ENCODE measurements around the genes HLA-A, RNF39, RPP21, GNL1 and MRPS18B.

DNA sequence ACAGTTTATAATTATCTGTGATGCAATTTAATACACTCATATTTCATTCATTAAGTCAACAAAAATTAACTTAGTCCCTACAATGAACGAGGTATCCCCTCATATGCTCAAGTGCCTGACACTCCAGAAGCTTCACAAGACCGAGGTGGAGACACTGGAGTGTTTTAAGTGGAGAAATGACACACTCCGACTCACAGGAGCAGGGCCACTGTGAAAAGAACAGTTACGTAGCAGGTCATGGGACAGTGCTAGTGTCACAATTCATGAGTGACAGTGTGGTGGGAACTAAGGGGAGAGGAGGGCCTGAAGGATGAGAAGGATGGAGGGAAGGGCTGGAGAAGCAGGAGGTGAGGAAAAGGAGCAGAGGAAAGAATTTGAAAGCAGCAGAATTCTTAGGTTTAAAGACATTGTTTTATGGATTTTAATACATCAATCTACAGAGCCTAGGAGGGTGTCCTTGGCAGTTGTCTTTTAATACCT, 1.3 kb upstream of the HLA-A start:
- PRO-cap = unidirectional peak, plus-strand start at position 323 of the sequence
- RAMPAGE, long total RNA, 4 experiments = no peak in any of the 4 experiments

DNA sequence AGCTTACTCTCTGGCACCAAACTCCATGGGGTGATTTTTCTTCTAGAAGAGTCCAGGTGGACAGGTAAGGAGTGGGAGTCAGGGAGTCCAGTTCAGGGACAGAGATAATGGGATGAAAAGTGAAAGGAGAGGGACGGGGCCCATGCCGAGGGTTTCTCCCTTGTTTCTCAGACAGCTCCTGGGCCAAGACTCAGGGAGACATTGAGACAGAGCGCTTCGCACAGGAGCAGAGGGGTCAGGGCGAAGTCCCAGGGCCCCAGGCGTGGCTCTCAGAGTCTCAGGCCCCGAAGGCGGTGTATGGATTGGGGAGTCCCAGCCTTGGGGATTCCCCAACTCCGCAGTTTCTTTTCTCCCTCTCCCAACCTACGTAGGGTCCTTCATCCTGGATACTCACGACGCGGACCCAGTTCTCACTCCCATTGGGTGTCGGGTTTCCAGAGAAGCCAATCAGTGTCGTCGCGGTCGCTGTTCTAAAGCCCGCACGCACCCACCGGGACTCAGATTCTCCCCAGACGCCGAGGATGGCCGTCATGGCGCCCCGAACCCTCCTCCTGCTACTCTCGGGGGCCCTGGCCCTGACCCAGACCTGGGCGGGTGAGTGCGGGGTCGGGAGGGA, at the start of gene HLA-A:
Gene HLA-A, plus strand, starts transcription at position 500 of the 616 bp plus-strand sequence.
- PRO-cap = bidirectional peak, plus-strand start at position 500 of the sequence, minus-strand start at position 349 of the sequence
- RAMPAGE, long total RNA, 4 experiments = start-site peak on the plus strand in 4 of 4 experiments, centred at positions 499 to 509 of the sequence, 213 to 606 reads per replicate

- PRO-cap = no peak
- RAMPAGE, long total RNA, 4 experiments = no peak in any of the 4 experiments
Measured at GRCh38 chr6:30075461-30076215, at the start of gene RNF39. Gene RNF39 (minus strand): TSS chr6:30075769.

DNA sequence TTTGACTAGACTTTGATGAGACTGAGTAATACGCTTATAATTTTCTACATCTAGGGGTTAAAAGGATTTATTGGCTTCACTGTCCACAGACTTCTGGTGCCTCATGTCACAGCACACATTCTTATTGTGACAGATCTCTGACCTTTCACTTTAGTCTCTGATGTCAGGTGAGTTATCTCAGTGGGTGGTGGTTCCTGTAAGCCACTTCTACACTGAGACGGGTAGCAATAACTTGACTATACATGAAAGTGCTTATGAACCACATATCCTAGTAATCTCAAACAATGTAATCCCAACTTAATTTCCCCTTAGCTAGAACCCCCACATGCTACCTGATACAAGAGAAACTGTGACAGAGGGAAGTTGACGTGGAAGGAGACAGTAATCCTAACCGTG, 6.7 kb upstream of the TRIM40 start:
- PRO-cap = no peak
- RAMPAGE, long total RNA, 4 experiments = no peak in any of the 4 experiments

GRCh38 chr6:30259040-30259485, 45.9 kb upstream of the TRIM26 start:
- PRO-cap = bidirectional peak, plus-strand start at chr6:30259562, minus-strand start at chr6:30259401
- RAMPAGE, long total RNA, 4 experiments = no peak in any of the 4 experiments

GRCh38 chr6:30288132-30288994, 38.4 kb upstream of the TRIM39 start:
- PRO-cap = no peak
- RAMPAGE, long total RNA, 4 experiments = no peak in any of the 4 experiments

DNA sequence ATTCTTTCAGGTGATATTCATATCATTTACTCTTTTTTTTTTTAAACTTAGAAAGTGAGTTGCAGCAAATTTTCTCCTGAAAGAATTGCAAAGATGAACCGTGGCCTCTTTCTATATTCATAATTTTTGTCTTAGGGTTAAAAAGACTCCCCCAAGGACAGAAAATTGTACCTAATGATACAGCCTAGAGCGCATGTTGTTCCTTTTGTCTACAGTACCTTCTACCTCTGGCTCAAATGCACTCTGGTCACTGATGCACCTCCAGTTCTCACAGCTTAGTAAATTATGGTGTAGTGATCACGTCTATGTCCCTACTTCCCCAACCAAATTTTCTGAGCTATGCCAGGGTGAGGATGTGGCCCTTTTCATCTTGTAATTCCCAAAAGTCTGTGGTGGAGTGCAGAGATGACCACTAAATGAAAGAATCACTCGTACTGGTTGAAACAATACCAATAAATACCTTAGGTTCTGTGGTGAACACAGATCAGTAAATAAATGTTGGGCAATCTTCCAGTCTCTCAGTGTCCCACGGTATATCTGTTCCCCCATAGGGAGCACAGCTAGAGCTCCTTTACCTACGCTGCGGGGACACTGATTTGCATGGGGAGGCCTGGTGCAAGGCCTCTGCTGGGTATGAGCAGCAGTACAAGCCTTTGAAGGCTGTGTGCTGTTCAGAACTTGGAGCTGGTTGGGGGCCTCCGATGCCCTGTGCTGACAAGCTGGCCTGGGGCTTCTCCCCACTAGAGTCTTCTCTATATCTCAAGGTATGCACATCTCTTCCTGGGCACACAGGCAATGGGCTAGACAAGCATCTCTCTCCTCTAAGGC, 20.6 kb upstream of the TRIM39 start:
- PRO-cap = no peak
- RAMPAGE, long total RNA, 4 experiments = no peak in any of the 4 experiments

- PRO-cap = no peak
- RAMPAGE, long total RNA, 4 experiments = no peak in any of the 4 experiments
Measured at GRCh38 chr6:30317345-30318198, 9.2 kb upstream of the TRIM39 start.

DNA sequence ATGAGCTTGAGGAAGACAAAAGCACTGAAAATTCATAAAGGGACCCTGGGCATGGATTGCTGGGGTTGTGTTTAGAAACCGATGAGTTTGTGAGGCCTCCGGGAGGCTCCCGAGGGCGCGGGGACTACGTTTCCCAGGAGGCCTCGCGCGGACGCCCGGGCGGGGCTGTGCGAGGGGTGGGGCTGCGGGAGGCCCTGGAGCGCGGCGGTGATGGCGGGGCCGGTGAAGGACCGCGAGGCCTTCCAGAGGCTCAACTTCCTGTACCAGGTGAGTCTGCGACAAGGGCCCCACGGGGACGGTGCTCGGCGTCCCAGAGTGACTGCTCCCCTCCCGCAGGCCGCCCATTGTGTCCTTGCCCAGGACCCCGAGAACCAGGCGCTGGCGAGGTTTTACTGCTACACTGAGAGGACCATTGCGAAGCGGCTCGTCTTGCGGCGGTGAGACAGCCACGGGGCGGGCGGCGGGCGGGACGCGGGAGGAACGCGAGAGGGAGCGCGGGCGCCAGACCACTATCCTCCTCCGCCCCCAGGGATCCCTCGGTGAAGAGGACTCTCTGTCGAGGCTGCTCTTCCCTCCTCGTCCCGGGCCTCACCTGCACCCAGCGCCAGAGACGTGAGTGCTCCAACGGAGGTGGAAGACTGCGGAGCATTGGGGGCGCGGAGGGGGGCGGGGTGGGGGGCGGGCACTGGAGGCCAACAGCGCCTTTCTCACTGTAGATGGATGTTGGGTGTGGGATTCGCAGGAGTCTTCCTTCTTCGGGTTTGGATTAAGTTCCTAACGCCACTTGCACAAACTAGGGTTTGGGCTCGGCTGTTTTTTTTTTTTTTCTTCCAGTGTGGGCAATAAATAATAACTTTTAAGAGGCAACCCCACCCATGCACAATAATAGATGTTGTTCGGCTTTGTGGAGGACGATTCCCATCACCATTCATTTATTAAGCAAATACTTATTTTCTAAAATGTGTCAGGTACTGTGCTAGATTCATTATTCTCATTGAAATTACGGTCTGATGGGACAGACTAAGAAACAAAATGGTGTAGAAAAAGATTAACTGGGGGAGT, at the start of gene RPP21:
Gene RPP21, plus strand, starts transcription at position 195 of the 1,062 bp plus-strand sequence.
- PRO-cap = unidirectional peak, plus-strand start at position 80 of the sequence; bidirectional peak, plus-strand start at position 197 of the sequence, minus-strand start at position 108 of the sequence; unidirectional peak, minus-strand start at position 623 of the sequence; unidirectional peak, minus-strand start at position 642 of the sequence
- RAMPAGE, long total RNA, 4 experiments = start-site peak on the plus strand in 4 of 4 experiments, centred at positions 197 to 227 of the sequence, 729 to 2,187 reads per replicate

DNA sequence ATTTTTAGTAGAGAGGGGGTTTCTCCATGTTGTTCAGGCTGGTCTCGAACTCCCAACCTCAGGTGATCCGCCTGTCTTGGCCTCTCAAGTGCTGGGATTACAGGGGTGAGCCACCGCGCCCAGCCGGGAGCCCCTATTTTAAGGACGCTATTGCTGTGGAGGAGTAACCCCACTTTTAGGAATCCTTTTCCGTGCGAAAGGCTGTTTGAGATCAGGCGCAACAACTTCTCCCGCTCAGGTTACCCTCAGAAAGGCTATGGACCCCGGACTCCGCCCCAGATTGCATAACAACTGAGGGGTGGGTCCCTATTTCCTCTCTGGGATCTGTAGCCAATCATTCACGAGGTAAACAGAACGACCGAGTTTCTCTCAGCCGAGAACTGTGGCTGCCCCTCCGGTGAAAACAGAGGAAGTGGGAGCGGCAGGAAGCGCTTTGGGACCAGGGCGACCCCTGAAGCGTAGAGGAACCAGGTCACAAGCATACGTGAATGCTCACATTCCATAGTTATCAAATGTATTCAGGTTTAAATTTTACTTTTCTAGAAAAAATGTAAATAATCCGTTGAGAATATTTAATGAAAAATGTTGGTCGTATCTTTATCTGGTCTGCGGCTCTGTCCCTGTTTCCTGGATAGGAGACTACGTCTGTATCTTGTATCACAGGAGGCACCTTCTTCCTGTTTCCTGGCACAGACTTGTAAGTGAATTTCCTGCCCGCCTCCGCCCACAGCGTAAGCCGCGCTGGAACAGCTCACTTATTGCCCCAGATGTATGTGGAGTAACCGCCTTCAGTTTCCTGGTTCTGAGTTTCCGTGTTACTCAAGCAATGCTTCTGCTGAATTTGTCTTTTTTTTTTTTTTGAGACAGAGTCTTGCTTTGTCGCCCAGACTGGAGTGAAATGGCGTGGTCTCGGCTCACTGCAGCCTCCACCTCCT, 26.9 kb downstream of the HLA-E start:
- PRO-cap = bidirectional peak, plus-strand start at position 397 of the sequence, minus-strand start at position 282 of the sequence
- RAMPAGE, long total RNA, 4 experiments = no peak in any of the 4 experiments

- PRO-cap = unidirectional peak, plus-strand start at chr6:30521411
- RAMPAGE, long total RNA, 4 experiments = no peak in any of the 4 experiments
Measured at GRCh38 chr6:30521070-30521658, 31.9 kb downstream of the HLA-E start.

GRCh38 chr6:30543670-30544337, 12.5 kb downstream of the GNL1 start:
- PRO-cap = no peak
- RAMPAGE, long total RNA, 4 experiments = no peak in any of the 4 experiments

GRCh38 chr6:30544518-30545323, 11.6 kb downstream of the GNL1 start:
- PRO-cap = no peak
- RAMPAGE, long total RNA, 4 experiments = no peak in any of the 4 experiments

DNA sequence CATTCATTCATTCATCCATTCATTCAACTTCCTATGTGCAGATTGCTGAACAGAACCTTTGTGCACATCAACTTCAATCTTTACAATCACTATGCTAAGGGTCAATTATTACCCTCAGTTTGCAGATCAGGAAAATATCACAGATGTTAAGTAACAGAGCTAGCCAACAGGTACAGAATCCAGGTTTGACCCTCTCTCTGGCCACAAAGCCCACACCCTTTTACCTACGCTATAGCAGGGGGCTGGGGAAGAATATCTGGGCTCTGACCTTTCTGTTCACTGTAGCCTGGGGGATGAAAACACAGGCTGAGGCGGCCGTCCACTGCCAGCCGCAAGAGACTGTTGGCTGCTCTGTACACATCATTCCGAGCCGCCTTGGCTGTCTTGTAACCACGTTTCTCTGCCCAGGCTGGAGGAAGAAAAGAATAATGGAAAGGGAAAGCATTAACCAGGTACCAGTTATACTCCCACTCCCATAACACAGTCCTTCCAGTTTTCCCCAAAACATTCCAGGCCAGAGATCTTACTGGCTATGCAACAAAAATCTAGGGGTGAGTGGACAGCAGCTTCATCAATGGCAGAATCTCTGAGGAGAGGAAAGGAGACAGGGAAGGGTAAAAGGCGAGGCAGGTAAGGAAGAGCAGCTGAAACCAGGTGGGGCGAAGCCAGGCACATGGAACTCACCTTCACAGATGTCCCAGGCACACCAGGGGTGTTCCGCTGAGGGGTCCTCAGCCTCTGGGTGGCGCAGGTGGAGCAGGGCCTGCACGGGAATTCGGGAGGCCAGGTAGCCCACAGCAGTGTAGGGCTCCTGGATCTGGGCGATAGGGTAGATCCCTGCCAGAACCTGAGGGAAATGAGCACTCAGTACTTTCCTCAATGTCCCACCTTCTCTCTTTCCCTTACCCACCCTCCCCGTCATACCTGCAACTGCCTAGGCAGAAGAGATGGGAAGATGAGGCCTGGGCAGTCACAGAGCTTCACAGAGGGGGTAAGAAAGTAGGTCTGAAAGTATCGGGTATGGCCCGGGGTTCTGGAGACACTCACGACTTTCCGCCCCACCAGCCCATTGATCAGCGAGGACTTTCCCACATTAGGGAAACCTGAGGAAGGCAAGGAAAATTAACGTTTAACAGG, 9.5 kb downstream of the GNL1 start:
- PRO-cap = no peak
- RAMPAGE, long total RNA, 4 experiments = no peak in any of the 4 experiments

GRCh38 chr6:30548020-30549253, 7.9 kb downstream of the GNL1 start:
- PRO-cap = no peak
- RAMPAGE, long total RNA, 4 experiments = no peak in any of the 4 experiments

DNA sequence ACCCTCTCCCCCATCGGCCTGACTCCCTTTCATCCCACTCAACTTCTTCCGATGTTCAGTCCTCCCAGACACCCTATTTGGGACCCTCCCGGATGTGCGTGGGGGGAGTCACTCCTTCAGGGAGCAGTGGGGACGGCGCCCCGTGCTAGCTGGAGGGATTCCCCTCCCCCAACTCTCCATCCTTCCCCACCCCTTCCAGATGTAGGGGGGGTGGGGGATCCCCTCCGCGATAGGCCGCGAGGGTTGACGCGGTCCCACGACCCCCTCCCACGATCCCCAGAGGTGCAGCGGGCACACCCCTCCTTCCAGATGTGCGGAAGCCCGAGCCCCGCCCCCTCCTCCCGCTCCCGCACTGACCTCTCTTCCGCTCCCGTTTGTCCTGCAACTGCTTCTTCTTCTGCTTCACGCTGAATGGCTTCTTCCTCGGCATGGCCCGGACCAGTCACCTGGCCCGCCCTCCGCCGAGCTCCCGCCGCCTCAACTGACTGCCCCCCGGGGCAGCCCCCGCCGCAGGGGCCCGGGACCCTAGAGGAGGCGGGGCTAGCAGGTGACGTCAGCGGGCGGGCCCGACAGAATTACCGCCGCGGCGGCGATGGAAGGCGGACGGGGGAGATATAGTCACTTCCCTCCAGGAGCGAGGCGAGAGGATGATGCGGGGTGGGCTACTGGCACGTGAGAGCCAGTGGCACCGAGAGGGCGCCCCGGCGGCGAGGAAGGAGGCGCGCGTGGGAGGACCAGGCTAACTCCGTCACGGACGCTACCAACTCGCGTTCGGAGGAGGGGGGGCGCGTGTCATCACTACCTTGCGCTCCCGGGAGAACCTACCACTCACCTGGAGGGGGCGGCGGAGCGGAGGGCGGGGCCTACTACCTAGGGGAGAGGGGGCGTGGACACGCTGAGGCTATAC, at the start of gene GNL1:
Gene GNL1, minus strand, starts transcription at position 716 of the 907 bp plus-strand sequence.
- PRO-cap = bidirectional peak, plus-strand start outside the sequence, minus-strand start at position 483 of the sequence
- RAMPAGE, long total RNA, 4 experiments = start-site peak on the minus strand in 3 of 4 experiments, centred at positions 42 to 712 of the sequence, 16 to 412 reads per replicate

DNA sequence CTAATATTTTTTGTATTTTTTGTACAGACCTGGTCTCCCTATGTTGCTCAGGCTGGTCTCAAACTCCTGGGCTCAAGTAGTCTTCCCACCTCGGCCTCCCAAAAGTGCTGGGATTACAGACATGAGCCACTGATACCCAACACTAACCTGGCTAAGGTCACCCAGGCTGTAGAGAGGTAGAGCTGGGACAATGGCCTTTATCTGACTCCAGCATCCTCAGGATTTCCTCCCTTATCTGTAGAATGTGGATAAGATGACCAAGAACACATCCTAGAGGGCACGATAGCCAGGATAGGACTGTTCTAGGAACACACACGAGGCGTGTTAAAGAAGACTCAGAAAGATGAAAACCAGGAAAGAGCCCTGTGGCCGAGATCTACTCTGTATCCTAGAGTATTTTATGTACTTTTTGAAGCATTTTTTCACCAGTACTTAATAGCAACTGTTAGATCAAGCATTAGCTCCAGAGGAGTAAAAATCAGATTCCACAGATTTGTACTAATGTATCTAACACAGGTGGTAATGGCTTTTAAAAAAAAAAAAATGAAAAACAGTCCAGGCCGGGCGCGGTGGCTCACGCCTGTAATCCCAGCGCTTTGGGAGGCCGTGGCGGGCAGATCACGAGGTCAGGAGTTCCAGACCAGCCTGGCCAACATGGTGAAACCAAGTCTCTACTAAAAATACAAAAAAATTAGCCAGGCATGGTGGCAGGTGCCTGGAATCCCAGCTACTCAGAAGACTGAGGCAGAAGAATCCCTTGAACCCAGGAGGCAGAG, 17.3 kb downstream of the PPP1R10 start:
- PRO-cap = no peak
- RAMPAGE, long total RNA, 4 experiments = no peak in any of the 4 experiments

DNA sequence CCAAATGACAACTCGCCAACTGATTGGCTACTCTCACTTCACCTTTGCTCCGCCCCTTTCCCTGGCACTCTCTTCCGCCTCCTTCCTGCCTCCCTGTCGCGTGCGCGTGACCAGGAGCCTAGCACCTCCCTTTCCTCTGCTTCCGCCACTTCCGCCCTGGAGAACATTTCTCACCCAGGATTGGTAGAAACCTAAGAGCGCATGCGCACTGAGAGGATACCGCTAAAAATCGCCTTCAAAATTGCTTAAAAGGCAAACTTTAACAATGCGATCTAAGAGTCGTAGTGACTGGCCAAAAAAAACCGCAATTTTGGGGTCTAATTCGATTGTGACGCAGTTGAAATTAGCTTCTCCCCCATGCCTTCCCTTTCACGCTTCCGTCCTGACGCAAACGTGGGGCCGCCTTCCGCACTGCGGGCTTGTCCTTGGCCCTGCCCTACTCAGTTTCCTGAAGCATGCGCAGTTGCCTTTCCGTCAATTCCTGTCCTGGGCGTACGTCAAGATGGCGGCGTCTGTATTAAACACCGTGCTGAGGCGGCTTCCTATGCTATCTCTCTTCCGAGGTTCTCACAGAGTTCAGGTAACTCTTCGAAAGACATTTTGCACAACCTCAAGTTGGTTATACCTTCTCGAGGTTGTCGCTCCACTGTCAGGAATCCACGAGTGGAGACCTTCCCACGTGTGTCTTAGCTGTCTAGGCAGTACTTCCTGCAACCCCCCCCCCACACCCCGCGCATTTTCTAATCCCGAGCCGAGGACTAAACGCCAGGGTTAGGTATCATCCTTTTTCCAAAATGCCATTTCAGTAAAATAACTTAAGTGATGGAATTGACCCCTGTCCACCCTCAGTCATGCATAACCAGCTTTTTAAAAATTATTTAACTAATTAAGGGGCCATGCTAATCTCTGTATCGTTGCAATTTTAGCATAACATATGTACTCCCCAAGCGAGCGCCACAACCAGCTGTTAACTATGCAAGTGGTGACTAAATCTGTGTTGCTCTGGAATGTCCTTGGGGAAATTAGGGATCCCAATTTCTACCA, at the start of gene MRPS18B:
Gene MRPS18B, plus strand, starts transcription at position 477 of the 1,044 bp plus-strand sequence.
- PRO-cap = bidirectional peak, plus-strand start at position 477 of the sequence, minus-strand start at position 395 of the sequence; bidirectional peak, plus-strand start at position 743 of the sequence, minus-strand start at position 665 of the sequence
- RAMPAGE, long total RNA, 4 experiments = start-site peak on the plus strand in 3 of 4 experiments, centred at positions 489 to 493 of the sequence, 483 to 856 reads per replicate

DNA sequence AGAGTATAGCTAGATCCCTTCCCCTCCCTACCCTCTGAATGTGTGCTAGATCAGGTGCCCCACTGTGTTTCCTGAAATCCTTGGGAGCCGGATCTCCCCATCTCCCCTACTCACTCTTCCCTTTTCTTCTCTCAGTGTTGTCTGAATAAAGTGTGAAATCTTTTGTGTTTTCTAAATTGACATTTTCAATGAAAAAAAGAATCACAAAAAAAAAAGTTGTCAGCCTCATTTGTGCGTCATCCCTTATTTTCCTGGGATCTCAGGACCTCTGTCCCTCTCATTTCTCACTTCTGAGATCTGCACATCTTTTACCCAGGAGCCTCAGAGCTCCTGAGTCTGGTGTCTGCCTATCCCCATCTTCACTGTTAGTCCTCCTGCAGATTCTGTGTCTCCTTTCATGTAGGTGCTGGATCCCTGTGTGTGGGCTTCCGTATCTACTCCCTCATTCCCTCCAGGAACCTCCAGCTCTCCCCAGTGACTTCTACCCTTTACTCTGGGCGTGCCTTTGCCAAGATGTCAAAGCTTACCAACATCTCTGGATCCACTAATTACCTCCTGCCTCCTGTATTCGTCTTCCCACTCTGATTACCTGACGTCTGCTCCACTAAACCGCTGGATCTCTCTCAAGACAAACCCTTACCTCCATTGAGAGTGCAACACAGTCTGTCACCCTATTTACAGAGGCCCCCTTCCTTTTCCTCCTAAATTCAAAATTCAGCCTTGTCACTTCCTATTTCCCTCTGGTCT, 2.3 kb upstream of the C6orf136 start:
- PRO-cap = no peak
- RAMPAGE, long total RNA, 4 experiments = no peak in any of the 4 experiments

DNA sequence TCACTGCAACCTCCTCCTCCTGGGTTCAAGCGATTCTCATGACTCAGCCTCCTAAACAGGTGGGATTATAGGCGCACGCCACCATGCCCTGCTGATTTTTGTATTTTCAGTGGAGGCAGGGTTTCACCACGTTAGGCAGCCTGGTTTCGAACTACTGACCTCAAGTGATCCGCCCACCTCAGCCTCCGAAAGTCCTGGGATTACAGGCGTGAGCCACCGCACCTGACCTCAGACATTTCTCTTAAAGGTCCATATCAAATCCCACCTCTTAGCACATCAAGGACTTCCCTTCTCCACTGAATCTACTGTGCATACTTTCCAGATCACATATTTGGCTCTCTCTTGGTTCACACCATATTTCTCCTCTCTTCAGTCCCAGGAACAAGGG, 12.0 kb downstream of the C6orf136 start:
- PRO-cap = no peak
- RAMPAGE, long total RNA, 4 experiments = no peak in any of the 4 experiments